SK-N-SH (cell line): ENCODE data around the genes TCL1B, C14orf132 and AK7.

- RRBS: no CpG with 5 or more reads among the region's 4 CpGs
CAGE:
- cytosol, long polyA plus RNA: no peak
- long polyA plus RNA: no peak
- nucleus, long polyA plus RNA: no peak
Observed at GRCh38 chr14:94610520-94610986, 1.6 kb upstream of the SERPINA3 start.

- RRBS: no CpG with 5 or more reads among the region's 6 CpGs
CAGE:
- cytosol, long polyA plus RNA: no peak
- long polyA plus RNA: no peak
- nucleus, long polyA plus RNA: no peak
Observed at GRCh38 chr14:94613233-94613560, 1.0 kb downstream of the SERPINA3 start.

DNA sequence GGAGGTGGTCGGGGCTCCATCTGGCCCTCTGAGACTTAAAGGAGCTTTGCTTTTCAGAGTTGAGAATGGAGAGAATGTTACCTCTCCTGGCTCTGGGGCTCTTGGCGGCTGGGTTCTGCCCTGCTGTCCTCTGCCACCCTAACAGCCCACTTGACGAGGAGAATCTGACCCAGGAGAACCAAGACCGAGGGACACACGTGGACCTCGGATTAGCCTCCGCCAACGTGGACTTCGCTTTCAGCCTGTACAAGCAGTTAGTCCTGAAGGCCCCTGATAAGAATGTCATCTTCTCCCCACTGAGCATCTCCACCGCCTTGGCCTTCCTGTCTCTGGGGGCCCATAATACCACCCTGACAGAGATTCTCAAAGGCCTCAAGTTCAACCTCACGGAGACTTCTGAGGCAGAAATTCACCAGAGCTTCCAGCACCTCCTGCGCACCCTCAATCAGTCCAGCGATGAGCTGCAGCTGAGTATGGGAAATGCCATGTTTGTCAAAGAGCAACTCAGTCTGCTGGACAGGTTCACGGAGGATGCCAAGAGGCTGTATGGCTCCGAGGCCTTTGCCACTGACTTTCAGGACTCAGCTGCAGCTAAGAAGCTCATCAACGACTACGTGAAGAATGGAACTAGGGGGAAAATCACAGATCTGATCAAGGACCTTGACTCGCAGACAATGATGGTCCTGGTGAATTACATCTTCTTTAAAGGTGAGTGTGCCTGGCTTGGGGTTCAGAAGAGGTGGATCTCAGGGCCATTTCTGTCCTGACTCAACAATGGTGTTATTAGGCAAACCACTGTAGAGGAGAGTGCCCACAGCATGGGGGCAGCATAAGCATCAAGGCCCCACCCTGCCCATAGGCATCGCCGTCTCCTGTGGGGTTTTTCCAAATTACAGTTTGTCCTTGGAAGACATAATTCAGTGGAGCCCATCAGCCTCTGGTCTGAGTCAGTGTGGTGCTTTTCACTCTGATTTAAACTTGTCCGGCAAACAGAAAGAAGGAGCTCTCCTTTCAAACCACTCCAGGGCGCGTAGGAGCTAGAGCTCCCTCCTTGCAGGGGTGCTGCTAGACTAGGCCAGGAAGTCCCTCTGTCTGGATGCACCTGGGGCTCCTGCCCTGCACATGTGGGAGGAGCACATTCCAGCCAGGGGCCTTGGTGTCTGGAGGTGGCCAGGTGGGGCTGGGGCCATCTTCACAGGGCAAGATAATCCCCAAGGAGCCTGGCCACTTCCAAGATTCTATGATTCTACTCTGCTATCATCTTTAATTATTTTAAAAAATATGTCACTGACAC lies 2.6 kb downstream of the SERPINA3 start:
- RRBS: no CpG with 5 or more reads among the region's 23 CpGs
CAGE:
- cytosol, long polyA plus RNA: no peak
- long polyA plus RNA: no peak
- nucleus, long polyA plus RNA: no peak

DNA sequence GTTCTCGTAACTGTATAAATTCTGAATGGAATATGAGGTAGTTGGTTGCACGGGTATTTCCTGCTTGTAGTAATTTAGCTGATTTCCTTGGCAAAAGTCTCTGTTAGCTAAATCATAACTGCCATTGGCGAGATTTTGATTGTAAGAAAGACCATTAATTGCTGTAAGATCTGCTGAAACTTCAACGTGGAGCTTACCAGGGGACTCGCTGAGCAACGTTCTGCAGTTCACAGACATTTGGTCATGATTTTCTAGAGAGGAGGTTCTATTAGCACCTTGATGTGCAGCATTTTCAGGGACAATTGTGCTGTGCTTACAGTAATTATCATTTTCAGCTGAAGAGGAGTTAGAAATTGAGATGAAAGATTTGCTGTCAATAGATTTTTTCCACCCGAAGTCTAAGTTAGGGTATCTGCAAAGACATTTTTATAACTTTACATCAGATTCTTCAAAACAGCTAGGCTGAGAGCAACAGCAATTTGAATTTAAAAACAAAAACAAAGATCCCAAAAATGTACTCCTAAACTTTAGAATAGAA lies 53.5 kb downstream of the DICER1 start:
- RRBS: no CpG with 5 or more reads among the region's 7 CpGs
CAGE:
- cytosol, long polyA plus RNA: no peak
- long polyA plus RNA: no peak
- nucleus, long polyA plus RNA: no peak

- RRBS: no CpG with 5 or more reads among the region's 7 CpGs
CAGE:
- cytosol, long polyA plus RNA: no peak
- long polyA plus RNA: no peak
- nucleus, long polyA plus RNA: no peak
Observed at GRCh38 chr14:95156274-95156591, 1.1 kb downstream of the DICER1 start.

- RRBS: no CpG with 5 or more reads among the region's 10 CpGs
CAGE:
- cytosol, long polyA plus RNA: no peak
- long polyA plus RNA: no peak
- nucleus, long polyA plus RNA: no peak
Observed at GRCh38 chr14:95313473-95314238, 6.1 kb downstream of the CLMN start.

GRCh38 chr14:95314511-95315455 lies 4.9 kb downstream of the CLMN start:
- RRBS: no CpG with 5 or more reads among the region's 12 CpGs
CAGE:
- cytosol, long polyA plus RNA: no peak
- long polyA plus RNA: no peak
- nucleus, long polyA plus RNA: no peak

DNA sequence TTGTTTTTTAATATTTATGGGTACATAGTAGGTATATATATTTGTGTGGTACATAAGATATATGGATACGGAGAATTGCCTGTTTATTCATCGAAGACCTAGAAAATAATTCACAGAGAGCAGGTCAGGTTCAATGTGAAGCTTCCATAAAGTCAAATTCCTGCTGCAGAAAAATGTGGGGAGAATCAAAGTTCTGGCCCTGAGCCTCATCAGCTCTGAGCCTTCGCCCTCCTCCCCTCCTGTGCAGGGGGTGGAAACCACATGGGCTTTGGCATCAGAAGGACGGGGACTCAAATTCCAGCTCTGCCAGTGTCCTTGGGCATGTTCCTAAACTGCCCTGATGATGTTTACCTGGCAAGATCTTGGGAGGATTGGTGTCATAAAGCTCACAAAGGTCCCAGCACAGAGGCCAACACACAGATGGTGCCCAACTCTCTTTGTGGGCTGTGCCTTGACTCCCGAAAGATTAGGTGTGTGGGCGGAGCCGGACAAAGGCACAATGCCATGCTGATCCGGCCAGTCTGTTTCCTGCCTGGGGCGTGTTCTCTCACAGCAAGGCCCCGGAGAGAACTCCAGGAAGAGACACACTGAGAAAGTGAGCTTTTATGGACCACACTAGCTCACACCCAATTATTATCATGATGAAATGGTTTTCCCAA lies 20.5 kb upstream of the CLMN start:
- RRBS: 83% methylated on average over 3 of the region's 10 CpGs
CAGE:
- cytosol, long polyA plus RNA: no peak
- long polyA plus RNA: no peak
- nucleus, long polyA plus RNA: no peak

- RRBS: 97% methylated on average over 1 of the region's 8 CpGs
CAGE:
- cytosol, long polyA plus RNA: no peak
- long polyA plus RNA: no peak
- nucleus, long polyA plus RNA: no peak
Observed at GRCh38 chr14:95359912-95360360, 40.2 kb upstream of the CLMN start.

- RRBS: 75% methylated on average over 4 of the region's 10 CpGs
CAGE:
- cytosol, long polyA plus RNA: no peak
- long polyA plus RNA: no peak
- nucleus, long polyA plus RNA: no peak
Observed at GRCh38 chr14:95389494-95390227, 70.0 kb upstream of the CLMN start.

DNA sequence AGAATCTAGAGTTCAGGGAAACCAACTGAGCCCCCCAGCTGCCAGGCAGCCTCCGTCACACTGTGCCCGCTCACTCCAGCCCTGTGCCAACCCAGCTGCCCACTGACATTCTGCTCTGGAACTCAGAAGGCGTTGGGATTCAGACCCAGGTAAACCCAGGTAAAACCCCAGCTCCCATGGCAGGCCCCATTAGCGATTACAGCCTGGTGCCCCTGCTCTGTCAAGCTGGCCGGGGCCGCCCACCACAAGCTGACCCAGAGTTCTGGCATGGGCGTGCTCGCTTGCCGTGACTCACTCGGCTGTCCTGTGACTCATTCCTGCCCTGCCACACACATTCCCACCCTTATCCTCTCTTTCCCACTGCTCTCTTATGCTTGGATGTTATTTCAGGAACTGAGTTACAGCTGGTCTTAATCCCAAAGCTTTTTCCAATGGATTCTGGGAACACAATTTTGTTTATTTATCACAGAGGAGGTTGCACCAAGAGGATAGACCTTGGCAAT lies 33.3 kb downstream of the SYNE3 start:
- RRBS: no CpG with 5 or more reads among the region's 10 CpGs
CAGE:
- cytosol, long polyA plus RNA: no peak
- long polyA plus RNA: no peak
- nucleus, long polyA plus RNA: no peak

GRCh38 chr14:95518281-95518915 lies 1.9 kb upstream of the SYNE3 start:
- RRBS: no CpG with 5 or more reads among the region's 3 CpGs
CAGE:
- cytosol, long polyA plus RNA: no peak
- long polyA plus RNA: no peak
- nucleus, long polyA plus RNA: no peak

DNA sequence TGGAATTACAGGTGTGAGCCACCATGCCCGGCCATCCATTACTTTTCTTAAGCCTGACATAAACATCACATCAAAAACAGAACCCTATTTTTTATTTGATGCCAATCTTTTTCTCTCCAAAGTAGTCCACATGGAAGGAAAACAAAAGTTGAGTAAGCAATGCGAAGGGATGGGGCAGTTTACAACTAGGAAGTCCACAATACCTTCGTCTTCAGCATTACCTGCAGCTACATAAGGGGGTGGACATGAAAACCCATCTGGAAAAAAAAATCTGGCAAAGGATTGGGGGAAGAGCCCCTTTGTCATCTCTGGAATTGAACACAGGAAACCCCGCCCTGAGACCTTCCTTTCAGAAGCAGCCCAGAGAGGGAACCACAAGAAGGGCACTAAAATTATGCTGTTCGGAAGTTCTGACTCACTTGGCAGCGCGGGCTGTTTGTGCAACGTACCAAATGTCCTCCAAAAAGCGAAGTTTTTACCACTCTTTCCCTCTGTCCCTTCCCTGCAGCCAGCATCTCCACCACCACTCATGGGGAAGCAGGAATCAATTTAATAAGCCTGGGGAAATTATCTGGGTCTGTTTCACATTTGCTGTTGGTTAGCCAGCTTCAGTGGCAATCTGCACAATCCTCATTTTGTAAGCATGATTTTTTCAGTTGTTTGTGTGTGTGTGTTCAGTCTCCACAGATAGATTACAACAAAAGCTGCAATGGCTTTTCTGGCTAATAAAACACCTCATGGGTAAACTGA lies 3.2 kb upstream of the SYNE3 start:
- RRBS: no CpG with 5 or more reads among the region's 9 CpGs
CAGE:
- cytosol, long polyA plus RNA: no peak
- long polyA plus RNA: no peak
- nucleus, long polyA plus RNA: no peak

- RRBS: no CpG with 5 or more reads among the region's 27 CpGs
CAGE:
- cytosol, long polyA plus RNA: no peak
- long polyA plus RNA: no peak
- nucleus, long polyA plus RNA: no peak
Observed at GRCh38 chr14:95533193-95534169, 1.4 kb upstream of the GLRX5 start.

DNA sequence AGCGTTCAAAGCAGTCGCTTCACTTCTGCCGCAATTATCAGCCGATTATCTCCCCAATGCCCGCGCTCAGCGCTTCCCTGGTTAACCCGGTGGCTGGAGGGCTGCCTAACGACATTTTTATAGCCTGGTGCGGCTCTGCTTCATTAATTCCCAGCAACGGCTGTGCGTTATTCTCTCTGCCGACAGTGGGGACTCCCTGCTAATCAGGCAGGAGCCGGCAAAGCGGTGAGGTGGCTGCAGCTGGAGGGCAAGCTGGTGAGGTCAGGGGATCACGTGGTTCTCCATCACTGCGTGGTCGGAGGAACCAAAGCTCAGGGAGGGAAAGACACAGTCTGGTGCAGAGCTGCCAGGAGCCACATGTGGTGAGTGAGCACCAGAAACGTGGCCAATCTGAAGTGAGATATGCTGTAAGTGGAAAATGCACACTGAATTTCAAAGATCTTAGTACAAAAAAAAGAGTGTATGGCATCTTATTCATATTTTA lies 63.0 kb downstream of the GLRX5 start:
- RRBS: no CpG with 5 or more reads among the region's 19 CpGs
CAGE:
- cytosol, long polyA plus RNA: no peak
- long polyA plus RNA: no peak
- nucleus, long polyA plus RNA: no peak

GRCh38 chr14:95686277-95686676 lies at the start of gene TCL1B:
Gene TCL1B, plus strand, starts transcription at chr14:95686426.
- RRBS: 81% methylated on average over 5 of the region's 22 CpGs
CAGE:
- cytosol, long polyA plus RNA: no peak
- long polyA plus RNA: no peak
- nucleus, long polyA plus RNA: no peak

- RRBS: 2% methylated on average over 9 of the region's 65 CpGs
CAGE:
- cytosol, long polyA plus RNA: no peak
- long polyA plus RNA: no peak
- nucleus, long polyA plus RNA: no peak
Observed at GRCh38 chr14:96038889-96039583, at the start of gene C14orf132. Gene C14orf132, plus strand, starts transcription at chr14:96039362.

DNA sequence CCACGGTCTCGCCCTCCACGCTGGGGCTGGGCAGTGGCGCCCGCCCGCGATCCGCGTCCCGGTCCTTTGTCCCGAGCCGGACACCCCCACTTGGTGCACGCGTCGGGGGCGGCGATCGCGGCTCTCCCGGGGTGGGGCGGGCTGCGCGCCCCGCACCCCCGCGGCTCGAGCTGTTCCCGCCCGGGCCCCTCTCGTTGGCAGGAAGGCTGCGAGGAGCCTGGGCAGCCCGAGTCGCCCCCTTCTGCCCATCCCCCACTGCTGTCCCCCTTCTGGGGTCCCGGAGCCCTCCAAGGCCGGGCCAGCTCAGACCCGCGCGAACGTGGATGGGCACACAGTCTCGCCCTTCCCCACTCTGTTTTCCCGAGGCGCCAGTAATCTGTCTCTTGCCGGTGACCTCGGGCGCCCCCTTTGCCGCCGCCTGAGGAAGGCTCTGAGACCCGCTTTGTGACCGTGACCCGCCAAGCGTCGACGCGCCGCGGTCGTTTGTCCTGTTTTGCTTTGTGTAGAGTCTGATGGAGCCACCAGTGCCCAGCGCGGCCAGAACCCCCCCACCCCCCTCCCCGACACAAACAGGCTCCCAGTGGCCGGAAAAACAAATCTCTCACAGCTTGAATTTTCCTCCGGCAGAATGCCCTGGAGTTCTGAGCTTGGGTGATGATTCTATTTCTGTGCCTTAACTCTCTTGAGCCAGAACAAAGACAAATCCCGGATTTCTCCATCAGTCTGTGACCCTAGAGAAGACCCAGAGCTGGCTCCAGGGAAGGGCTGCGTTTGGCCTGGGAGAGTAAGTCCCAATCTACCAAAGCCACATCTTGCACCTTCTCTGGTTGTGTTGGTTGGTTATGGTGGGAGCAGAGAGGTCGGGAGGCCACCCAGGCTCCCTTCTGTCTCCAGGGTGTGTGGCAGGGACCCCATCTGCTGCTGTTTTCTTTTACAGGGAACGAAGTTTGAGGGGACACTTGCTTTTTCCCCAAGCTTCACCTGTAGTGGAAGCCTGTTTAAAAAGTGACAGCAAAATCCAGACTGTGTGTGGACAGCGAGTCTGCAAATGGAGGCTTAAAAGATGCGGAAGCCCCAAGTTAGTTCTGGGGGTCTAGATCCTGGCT lies 775 bp downstream of the C14orf132 start:
- RRBS: 1% methylated on average over 39 of the region's 68 CpGs
CAGE:
- cytosol, long polyA plus RNA: no peak
- long polyA plus RNA: no peak
- nucleus, long polyA plus RNA: no peak

DNA sequence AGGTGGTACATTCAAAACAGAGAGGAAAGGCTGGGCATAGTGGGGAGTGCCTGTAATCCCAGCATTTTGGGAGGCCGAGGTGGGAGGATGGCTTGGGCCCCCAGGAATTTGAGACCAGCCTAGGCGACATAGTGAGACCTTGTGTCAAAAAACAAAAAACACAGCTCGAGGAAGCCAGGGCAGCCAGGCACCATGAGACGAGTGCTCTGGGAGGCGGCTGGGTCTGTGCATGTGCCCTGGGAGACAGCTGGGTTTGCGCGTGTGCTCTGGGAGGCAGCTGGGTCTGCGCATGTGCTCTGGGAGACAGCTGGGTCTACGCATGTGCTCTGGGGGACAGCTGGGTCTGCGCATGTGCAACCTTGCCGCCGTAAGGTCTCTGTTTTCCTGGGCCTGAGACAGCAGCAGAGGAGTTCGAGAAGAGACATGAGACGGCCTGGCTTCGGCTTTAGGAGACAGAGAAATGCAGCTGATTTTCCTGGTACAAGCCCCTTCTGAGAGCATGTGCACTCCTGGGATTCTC lies 3.7 kb upstream of the BDKRB1 start:
- RRBS: no CpG with 5 or more reads among the region's 15 CpGs
CAGE:
- cytosol, long polyA plus RNA: no peak
- long polyA plus RNA: no peak
- nucleus, long polyA plus RNA: no peak

DNA sequence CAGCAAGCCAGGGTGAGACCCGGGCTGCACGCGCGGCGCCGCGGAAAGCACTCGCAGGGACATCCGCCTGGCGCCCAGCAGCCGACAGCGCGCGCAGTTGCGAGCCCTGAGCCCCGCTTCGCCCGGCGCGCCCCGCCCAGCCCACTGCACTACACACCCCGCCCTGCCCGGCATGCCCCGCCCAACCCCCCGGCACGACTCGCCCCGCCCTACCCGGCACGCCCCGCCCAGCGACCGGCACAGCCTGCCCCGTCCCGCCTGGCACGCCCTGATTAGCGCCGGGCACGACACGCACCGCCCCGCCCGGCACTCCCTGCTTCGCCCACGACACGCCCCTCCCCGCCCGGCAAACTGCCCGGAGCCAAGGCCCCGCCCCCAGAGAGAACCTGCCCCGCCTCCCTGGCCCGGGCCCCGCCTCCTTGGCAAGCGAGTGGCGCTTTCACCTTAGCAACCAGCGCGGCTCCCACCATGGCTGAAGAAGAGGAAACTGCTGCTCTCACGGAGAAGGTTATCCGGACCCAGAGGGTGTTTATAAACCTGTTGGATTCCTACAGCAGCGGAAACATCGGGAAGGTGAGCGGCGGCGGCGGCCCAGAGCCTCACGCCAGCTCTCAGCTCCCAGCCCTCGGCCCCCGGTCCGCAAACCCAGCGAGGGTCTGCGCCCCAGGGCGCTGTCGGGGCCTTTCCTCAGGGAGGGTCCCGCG lies at the start of gene AK7:
Gene AK7 (plus strand): TSS at position 442 of the 704 bp plus-strand sequence.
- RRBS: 1% methylated on average over 40 of the region's 75 CpGs
CAGE:
- cytosol, long polyA plus RNA: no peak
- long polyA plus RNA: no peak
- nucleus, long polyA plus RNA: no peak